Amniotic epithelial cell (primary cell): ENCODE data around the genes ELAC2 and ZNF286A.

- RRBS, result no CpG with 5 or more reads among the region's 4 CpGs
Measured at GRCh38 chr17:11944512-11945057, 52.7 kb downstream of the ZNF18 start.

GRCh38 chr17:11973969-11974723, 23.1 kb downstream of the ZNF18 start:
- RRBS, result no CpG with 5 or more reads among the region's 15 CpGs

DNA sequence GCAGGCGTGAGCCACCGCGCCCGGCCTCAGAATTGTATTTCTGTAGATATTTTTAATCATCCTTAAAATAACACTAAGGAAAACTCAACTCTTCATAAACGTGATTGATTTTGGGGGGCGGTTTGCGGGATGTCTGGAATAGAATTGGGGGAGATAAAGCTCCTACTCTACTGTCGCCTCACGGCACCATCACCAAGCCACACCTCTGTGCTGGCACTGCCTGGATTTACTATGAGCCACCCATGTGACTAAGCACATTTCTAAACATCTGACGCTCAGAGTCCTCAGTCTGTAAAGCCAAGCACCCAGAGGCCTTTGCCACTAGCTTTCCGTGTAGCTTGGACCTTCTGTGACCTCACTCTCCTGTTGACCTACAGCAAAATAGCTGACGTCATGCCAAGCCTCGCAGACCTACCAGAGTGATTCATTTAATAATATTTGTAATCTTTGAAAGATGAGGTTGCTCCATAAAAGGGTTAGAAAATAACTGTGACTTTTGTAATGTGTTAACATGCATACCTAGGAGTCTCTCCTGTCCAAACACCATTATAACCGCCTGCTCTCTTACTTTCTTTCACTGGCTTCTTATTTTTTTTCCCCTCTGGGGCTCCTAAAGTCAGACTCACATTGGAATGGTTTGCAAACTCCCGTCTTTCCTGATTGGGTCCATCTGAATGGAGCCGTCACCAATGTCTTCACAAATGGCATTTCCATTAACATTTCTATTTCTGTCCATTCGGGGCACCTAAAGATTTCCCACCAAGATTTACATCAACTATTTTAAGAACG, 38.4 kb upstream of the MYOCD start:
- RRBS, result no CpG with 5 or more reads among the region's 18 CpGs

DNA sequence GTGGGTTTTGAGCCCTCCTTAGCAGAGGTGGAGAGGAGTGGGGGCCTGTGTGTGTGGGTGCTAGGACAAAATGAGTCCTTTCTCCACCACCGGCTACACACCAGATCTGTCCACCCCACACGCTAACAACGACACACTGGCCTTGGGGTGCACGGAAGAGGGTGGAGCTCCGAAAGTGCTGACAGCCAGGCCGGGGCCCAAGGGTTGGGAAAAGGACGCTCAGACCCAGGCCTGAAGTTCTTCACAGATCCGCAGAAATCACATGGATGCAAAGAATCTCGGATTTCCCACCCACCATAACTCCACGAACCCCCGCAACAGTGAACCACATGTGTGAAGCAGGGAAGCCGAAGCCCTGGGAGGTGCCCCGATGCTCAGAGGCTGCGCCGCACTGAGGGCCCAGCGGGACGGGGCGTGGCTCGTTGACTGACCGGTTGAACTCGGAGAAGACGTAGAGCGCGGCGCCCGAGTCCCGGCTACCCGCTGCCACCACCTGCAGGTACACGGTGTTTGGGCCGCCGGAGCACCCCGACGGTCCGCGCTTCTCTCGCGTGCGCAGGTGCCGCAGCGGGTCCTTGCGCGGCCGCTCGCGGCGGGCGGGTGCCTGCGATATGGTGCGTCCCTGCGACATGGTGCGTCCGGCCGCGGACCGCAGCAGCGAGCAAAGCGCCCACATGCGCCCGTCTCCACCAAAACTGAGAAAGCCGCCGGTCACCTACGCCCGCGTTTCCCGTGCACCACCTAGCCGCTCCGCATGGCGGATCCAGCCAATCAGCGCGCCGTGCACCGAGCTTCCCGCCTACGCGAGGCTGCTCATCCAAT, at the start of gene ELAC2:
Gene ELAC2, minus strand, starts transcription at position 756 of the 822 bp plus-strand sequence.
- RRBS, result 3% methylated on average over 20 of the region's 75 CpGs

- RRBS, result no CpG with 5 or more reads among the region's 7 CpGs
Measured at GRCh38 chr17:13062410-13062916, 44.6 kb upstream of the ELAC2 start.

DNA sequence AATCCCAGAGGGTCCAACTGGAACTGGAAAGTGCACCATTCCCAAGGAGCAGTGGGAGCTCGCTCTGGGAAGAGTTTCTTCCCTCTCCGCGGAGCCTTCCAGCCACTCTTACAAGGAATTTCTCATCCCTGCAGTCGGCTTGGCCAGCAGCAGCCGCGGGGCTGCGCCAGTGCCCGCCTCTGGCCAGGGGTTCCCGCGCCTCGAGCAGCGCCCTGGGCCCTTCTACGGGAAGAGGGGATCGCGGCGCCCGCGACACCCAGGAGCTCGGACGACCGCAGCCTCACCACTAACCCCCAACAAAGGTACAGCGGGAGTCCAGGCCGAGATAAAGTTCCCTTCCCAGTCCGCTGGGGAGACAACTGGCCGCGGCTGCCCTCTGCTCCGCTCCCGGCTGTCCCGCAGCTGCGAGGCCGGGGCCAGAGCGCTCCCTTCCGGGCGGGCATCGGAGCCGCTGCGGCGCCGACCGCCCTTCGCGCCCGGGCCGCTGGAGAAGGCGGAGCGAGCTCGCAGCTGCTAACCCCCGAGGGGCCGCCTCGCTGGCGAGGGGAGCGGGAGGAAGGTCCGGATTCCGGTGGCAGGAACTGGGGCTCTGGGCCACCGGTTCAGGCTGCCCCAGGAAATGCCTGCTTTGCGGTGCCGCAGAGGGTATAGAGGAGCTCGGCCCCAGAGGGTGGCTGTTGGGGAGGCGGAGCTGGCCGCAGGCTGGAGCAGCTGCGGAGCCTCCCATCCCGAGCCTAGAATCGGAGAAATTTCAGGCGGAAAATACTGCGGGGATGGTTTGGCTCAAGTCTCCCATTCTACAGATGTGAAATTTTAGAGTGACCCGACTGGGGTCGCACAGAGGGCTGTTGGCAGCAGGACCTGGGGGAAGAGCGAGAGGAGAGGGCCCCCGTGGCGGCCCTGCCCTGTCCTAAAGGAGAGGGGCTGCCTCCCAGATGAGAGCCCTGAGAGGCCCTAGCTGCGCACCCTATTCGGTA, 3.5 kb upstream of the HS3ST3B1 start:
- RRBS, result 1% methylated on average over 20 of the region's 72 CpGs

- RRBS, result no CpG with 5 or more reads among the region's 42 CpGs
Measured at GRCh38 chr17:14303333-14304120, 2.6 kb downstream of the HS3ST3B1 start.

DNA sequence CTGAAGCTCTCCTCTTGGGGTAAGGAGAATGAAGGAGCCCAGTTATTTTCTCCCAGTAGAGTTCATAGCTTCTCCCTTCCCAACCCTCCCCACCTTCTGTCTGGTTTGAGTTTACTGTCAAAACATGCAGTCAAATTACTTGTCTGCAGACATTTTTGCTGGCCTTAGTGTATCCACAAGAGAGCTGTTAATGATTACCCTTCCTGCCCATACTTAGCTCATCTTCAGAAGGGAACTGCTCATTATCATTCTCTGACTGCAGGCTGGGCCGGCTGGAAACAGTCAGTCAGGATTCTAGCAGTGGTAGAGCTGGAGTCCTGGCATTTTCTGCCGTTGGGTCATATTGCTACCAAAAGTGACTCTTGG, 460.1 kb downstream of the HS3ST3B1 start:
- RRBS, result no CpG with 5 or more reads among the region's 2 CpGs

DNA sequence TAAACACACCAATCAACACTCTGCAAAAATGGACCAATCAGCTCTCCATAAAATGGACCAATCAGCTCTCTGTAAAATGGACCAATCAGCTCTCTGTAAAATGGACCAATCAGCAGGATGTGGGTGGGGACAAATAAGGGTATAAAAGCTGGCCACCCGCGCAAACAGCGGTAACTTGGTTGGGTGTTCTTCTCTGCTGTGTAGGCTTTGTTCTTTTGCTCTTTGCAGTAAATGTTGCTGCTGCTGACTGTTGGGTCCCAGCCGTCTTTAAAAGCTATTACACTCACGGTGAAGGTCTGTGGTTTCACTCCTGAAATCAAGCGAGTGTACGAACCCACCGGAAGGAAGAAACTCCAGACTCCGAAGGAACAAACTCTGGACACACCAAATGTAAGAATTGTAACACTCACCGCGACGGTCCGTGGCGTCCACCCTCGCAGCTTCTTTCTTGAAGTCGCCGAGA, 430.7 kb downstream of the PMP22 start:
- RRBS, result no CpG with 5 or more reads among the region's 17 CpGs

DNA sequence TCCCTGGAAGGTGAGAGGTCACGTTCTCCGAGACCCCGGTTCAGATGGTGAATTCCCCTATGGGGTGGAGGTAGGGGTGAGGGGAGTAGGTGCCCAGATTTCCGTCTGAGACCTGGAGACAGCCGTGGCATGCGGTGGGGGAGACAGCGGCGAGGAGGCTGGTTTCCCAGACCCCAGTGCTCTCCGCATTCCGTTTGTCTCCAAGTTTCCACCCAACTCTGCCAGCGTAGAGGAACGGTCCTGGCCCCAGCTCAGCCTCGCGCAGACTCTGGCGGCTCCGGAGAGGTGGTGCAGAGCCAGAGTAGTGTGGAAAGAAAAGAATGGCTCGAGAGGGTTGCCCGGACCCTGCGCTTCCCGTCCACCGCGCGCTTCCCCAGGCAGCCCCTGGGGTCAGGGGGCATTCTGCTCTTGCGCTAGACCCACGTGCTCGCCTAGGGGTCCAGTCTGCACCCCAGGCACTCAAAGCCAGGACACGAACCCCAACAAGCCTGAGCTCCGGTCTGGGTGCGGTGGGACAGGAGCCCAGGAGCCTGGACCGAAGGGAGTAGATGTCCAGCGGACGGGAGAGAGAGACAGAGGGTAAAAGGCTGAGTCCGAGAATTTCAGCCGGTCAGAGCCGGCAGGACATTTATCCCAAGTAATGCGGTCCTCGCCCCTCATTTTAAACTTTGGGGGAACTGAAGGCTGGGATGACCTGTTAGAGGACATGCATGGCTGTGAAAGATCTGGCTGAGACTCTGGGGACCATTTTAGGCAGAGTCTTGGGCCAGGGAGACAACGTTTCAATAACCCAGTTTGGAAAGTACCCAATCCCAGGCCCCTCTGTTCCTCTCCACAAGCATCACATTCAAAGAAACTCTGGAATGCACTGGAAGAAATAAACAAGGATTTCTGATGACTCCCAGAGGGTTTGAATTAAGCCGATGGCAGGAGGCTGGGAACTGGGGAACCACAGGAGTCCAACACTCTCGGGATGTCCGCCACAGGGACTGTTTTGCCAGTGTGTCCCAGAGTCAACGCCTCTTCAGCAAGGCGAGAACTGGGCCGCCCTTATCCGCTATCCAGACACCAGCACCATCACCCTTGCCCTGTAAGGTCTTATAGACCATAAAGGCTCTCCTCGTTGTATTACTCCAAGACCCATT, 3.6 kb downstream of the PMP22 start:
- RRBS, result 0% methylated on average over 5 of the region's 46 CpGs

DNA sequence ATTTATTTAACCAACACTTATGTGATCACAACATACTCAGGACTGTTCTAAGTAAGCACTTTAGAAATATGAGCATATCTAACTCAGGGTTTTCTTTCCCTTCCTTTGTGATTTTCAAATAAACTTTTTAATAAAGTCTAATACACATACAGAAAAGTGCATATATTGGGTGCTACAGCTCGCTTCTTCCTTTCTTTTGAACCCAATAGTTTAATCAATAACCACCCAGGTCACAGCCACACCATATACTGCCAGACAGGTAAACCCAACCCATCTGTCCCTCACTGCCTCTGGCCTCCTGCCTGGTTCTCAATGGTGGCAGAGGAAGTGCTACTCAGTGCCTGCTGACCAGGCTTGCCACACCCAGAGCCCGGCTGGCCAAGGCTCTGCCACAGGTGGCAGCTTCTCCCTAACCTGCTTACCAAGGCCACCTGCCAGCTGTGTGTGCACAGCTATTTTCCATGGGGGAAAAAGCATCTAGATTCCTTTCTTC, 669 bp downstream of the PMP22 start:
- RRBS, result no CpG with 5 or more reads among the region's 2 CpGs

- RRBS, result no CpG with 5 or more reads among the region's 9 CpGs
Measured at GRCh38 chr17:15384121-15384720, 42.8 kb upstream of the TEKT3 start.

GRCh38 chr17:15411236-15412202, 55.9 kb downstream of the CDRT4 start:
- RRBS, result no CpG with 5 or more reads among the region's 8 CpGs

DNA sequence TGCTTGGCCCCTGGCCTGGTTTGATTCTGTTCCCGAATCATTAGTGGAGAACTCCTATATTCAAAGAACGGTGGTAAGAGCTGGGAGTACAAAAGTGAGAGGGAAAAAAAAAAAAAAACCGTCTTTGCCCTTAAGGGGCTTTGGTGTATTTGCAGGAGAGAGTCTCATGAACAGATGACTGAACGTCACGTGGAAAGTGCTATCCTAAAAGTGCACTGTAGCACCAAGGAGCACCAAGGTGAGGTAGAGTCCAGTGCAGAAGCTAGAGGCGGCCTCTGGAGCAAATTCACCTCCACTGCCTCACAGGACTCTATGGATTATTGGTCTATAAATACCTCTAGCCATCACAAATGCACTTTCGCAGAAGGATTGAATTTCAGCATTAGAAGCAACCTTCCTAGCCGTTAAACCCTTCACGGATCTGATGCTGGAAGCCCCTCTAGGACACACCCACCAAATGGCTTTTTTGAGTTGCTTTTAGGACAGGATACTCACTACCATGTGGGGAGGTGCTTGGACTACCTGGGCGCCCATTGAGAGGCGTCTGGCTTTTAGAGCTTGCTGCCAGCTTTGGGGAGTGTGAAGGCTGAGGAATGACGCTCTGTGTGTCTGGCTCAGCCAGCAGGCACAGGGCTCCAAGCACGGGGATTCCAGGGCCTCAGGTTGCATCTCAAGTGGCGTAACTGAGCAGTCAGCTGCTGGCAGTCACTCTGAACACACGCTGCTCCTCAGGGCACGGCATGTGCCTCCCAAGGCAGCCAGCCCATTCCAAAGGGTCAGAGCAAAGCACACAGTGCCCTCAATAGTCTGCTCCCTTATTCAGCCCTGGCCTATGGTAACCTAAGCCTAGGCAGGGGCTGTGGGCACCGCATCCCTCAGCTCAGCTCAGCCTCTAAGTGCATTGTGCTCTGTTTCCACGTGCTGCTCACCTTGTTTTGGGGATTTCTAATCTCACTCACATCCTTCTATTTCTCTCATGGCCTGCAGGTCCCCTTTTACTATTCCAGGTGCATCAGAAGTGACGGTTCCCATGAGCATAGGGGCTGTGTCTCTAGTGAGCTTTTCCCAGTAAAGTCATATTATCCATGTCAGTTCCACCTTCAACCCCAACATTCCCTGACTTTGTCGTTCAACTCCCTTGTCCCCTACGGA, 52.6 kb downstream of the CDRT4 start:
- RRBS, result no CpG with 5 or more reads among the region's 21 CpGs

DNA sequence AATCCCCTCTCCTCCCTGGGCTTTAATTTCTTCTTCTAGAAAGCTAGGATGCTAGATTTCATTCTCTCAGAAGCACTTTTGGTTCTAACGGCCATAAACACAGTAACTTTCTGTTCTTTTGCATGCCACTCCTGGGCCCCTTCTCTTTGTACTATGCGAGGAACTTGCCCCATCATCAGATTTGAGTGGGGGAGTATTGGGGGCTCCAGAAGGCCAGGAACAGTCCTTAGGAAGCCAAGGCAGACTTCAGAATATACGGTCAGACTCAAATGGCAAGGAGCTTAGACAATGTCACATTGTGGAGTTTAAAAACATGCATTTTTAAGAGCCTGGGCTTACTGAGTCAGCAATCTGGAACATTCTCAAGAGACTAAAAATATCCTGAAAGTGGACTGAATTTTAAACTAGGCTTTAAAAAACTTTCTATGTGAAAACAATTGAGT, 45.5 kb upstream of the CDRT4 start:
- RRBS, result no CpG with 5 or more reads among the region's 3 CpGs

DNA sequence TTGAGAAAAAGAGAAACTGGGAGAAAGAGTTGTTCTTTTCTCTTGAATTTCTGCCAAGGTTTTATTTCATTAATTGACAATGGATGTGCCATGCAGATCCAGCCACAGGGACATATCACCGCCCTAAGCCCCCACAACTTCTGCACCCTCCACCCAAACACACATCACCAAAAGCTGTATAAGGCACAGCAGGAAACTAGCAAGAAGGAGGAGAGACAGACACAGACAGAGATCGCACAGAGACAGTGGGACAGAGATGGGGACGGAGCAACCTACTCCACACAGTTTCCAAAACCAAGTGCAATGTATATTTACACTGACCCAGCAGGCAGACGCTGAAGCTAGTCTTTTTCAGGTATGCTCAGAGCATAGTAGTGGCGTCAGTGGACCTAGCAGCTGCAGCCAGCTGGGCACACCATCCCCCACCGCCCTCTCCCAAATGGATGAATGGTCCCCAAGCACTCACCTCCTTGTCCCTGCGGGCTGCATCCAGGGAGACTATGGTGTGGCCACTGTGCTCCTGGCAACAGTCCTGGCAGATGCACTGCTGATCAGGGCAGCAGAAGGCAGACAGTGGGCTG, 31.2 kb upstream of the FBXW10B start:
- RRBS, result no CpG with 5 or more reads among the region's 7 CpGs

- RRBS, result no CpG with 5 or more reads among the region's 74 CpGs
Measured at GRCh38 chr17:15699209-15700506, at the start of gene ZNF286A. ZNF286A (plus strand) TSS chr17:15699752.

- RRBS, result no CpG with 5 or more reads among the region's 5 CpGs
Measured at GRCh38 chr17:16040938-16041430, 41.4 kb downstream of the TTC19 start.

- RRBS, result no CpG with 5 or more reads among the region's 10 CpGs
Measured at GRCh38 chr17:16044509-16045014, 44.9 kb downstream of the TTC19 start.

- RRBS, result no CpG with 5 or more reads among the region's 11 CpGs
Measured at GRCh38 chr17:16286883-16287271, 66.4 kb downstream of the CENPV start.